Camera-type eye (tissue), 1 donor: ENCODE measurements around a stretch of chr15.

- RAMPAGE, long total RNA: no peak
Measured at GRCh38 chr15:75646691-75647620, 756 bp upstream of the SNX33 start.

DNA sequence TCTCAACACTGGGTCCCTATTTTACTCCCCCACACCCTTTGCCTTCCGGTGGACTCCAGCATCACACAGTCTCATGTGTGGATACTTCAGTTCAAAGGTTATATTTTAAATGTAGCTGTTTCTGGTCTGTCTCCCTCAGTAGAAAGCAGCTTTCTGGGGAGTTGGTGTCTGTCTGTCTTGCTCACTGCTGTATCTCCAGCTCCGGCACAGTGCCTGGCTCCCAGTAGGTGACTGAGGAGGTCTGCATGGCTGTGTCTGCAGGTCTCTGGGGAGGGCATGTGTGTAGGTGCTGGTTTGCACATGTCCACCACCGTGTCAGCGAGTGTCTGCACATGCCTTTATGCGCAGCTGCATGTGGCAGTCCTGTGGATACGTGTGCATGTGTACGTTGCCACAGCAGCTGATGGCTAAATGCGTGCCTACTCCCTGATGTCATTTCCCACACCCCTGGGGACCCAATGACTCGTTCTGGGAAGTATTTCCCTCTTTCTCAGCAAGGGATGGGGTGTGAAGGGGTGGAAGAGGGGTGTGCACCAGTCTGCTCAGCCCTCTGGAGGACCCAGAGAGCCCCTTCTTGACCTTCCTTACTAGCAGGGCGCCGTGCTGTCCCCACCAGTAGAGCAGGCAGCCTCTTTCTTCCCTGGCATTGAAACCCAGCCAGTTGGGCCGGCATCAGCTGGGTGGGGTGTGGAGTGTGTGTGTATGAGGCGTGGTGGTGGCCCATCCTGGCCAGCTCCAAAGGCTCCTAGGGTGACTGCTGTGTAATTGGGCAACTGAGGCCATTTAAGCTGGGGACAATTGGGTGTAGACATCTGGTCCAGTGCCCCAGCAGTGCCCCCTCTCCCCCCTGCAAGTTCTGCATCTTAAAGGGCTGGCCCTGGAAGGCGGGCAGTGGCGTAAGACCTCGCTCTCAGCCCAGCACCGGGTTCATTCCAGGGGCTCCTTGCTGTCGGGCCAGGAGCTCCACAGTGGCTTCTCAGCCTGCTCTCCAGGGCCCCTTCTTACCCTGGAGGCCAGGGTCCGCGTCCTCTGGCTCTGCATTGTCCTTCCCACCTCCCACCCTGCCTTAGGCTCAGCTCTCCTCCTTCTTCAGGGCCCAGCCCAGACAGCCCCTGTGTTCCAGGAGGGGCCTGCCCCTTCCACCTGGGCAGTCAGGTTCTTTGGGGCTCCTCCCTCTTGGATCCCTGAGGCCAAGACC, 19.2 kb downstream of the SNX33 start:
- RAMPAGE, long total RNA: no peak

DNA sequence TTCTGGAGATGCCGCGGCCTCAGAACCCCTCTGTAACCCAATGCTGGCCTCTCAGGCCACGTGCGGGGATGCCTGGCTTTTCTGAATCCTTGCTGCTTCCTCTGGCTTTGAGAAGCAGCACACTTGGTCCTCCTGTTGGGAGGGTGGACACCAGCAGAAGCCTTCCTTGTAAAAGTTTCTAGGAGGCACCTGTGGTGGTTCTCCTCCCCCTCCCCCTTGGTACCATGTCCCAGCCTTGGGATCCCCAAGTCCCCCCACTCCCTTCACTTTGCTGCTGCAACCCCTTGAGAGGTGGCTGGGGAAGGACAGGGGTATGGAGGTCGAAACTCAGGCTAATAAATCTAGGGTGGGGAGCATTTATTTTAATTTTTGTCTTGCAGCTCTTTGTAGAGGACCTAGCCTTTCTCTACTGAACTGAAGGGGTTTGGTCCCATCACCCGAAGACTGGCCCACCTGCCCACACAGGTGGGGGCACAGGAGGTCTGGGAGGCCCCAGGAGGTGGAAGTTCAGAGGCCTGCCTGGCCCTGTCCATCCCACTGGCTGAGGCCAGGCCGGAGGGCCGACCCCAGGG, 26.4 kb downstream of the SNX33 start:
- RAMPAGE, long total RNA: no peak

- RAMPAGE, long total RNA: no peak
Measured at GRCh38 chr15:75840520-75841125, 2.6 kb upstream of the UBE2Q2 start.

DNA sequence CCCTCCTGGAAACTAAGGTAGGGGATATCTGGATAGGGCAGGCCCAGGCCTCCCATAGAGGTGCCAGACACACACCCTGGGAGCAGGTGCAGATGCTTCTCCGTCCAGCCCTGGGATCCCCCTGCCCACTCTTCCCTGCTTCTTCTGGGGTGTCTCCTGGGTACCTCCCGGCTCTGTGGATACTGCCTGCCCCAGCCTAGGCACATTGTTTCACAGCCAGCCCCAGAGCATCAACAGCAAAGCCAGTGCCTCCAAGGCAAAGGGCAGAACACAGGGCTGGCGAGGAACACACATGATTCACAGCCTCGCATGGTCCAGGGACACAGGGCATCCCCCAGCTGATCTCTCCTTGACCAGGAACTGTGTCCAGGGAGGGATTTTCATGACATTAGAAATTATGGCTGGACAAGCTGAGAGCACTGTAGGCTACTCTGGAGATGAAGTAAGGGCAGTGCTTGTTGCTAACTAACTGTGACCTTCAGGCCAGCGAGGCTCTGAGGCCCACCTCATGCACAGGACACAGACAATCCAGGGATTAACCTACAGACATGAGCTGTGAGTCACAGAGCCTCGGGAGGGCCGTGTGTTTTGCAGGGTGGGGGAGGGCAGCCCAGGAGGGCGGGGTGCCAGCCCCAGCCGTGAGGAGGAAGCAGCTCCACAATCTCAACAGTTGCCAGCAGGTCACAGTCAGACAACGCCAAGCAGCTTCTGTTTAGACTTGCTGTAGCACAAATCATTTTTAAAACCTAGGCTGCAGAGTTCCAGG, 115.0 kb downstream of the ETFA start:
- RAMPAGE, long total RNA: no peak

DNA sequence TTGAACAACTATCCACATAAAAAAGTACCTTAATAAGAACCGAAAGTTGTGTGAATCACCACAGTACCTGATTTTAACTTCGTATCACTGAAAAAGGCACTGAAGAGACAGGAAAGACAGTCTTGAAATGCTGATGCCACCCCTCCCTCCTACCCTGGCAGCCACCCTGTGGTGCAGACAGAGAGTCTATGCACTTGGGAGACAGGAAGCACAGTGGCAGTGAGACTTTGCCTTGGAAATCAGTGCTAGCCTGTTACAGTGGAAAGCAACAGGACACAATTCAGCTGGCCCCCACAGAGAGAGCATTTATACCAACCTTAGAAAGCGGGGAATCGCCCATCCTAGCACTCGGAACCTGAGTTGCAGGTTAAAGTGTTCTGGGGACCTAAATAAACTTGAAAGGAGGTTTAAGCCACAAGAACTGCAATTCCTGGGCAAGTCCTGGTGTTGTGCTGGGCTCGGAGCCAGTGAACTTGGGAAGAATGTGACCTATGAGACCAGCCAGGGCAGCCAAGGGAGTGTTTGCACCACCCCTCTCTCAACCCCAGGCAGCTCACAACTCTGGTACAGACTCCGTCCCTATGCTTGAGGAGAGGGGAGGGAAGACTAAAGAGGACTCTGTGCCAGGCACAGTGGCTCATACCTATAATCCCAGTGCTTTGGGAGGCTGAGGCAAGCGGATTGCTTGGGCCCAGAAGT, 240.1 kb downstream of the ISL2 start:
- RAMPAGE, long total RNA: no peak

GRCh38 chr15:76766820-76767291, 138.3 kb downstream of the SCAPER start:
- RAMPAGE, long total RNA: no peak

- RAMPAGE, long total RNA: no peak
Measured at GRCh38 chr15:77045140-77045981, 25.5 kb downstream of the TSPAN3 start.

- RAMPAGE, long total RNA: no peak
Measured at GRCh38 chr15:77067796-77068367, 3.0 kb downstream of the TSPAN3 start.

DNA sequence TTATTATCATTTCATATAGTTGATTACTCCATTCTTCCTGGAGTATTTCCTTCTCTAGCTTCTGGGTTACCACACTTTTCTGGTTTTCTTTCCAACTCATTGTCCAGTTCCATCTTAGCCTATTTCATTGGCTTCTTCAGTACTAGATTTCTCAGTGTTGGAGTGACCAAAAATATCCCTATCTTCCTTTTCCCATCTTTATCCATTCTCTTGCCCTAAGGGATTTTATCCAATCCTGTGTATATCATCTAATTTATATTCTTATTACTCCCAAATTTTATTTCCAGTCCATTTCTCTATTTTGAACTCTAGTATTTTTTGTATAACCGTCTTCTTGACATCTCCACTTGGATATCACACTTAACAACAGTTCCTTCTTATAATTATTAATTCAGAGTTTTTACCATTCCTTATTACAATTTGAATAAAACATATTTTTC, 162.5 kb upstream of the TSPAN3 start:
- RAMPAGE, long total RNA: no peak

- RAMPAGE, long total RNA: no peak
Measured at GRCh38 chr15:77358349-77358835, 61.5 kb downstream of the PEAK1 start.

GRCh38 chr15:77409908-77410107, 10.1 kb downstream of the PEAK1 start:
- RAMPAGE, long total RNA: no peak

GRCh38 chr15:77412149-77412613, 7.7 kb downstream of the PEAK1 start:
- RAMPAGE, long total RNA: no peak

DNA sequence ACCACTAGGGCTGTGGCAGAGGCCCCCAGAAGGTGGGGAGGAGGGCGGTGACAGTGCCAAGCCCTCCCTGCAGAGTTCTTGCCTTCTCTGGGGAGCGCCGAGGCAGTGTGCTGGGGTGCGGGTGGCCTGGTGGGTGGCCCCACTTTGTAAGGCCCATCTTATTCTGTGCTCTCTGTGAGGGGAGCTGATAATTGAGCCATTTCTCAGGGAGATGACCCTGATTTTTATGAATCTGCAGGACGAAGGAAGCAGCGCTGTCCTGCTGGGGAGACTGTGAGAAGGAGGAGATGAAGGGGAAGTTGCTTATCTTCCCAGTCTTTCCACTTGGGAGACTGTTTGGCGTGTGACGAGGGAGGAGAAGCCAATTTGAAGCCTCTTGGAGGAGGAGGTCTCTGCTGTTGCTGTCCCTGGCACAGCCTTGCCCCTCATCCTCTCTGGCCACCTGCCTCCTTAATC, 104.2 kb downstream of the LINGO1 start:
- RAMPAGE, long total RNA: no peak

GRCh38 chr15:77546017-77546465, 86.7 kb downstream of the LINGO1 start:
- RAMPAGE, long total RNA: no peak

GRCh38 chr15:77548410-77548698, 84.4 kb downstream of the LINGO1 start:
- RAMPAGE, long total RNA: no peak

DNA sequence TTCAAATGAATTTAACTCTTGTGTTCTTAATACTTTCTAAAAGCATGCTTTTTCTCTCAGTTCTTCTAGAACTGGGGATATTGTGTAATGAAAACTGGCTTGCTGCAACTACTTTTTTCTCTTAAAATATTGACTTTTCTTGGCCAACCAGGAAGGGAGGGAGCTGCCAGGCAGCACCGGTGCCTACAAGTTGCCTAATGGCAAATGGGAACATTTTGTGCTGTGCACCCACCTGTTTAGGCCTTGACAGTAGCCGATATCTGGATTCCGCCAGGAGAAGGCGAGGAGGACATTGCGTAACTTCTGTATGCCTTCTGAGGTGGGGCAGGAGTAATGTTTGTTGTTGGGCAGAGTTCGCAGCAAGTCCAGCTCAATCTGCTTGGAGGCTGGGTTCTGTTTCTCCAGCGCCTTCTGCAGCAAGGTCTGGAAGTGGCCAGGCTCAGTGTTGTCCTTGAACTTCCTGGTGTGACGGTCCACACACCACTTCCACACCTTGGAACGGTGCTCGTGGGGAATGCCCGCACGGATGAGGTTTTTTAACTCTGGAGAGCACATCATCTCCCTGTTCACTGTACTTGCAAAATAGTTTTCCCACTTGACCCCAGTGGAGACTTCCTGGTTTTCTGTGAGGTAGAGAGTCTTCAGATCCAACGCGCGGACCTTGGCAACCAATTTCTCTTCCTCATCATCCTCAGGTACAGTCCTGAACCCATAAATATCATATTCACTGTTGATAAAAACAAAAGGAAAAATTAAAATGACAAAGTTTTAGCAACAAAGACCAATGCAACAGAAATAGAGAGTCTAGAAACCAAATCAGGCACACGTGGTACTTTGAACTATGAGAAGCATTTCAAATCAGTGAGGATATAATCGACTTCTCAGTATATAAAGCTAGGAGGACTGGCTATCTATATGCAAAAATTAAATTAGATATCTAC, 64.7 kb downstream of the TBC1D2B start:
- RAMPAGE, long total RNA: no peak

DNA sequence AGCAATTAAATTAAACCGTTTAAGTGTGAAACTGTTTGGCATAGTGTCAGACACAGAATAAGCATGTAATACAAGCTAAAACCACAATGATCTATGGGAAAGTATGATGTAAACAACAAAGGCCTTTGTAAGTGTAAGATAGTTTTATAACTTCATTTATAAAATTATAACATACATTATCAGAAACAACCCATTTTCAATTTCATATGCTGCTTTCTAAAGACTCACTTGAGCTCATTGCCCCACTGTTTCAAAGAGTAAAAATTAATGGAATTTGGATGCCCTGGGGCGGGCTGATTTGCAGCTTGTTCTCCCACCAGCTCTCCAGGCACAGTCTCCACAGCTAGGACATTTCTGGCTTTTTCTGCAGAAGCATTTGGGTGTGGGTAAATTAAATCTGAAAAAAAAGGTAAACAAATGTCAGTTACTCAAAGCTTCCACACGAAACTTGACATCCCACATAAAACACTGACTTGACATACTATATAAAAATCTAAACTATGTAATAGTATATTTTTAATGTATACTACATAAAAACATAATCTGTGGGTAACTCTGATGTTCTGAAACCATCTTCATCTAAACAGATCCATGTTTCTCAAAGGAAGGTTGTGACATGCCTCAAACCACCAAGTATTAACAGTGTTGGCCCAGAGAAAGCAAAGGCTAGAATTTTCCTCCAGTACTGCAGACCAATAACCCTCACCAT, 32.7 kb downstream of the TBC1D2B start:
- RAMPAGE, long total RNA: no peak

DNA sequence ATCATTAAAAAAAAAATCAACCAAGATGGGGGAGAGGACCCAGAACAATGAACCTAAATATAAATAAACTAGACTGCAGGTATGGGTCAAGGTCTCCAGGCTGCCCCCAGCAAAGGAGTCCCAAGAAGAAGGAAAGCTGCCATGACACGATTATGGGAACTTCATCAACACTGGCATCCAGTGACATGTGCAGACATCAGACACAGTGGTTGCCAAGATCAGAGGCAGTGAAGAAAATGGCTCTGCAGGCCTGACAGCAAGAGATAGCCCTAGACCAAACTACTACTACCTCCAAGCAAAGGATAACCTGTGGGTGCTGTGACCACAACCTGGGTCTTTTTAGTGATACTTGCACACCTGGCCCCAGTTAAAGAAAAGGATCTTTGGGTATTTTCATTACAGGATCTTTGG, 22.2 kb downstream of the TBC1D2B start:
- RAMPAGE, long total RNA: no peak

DNA sequence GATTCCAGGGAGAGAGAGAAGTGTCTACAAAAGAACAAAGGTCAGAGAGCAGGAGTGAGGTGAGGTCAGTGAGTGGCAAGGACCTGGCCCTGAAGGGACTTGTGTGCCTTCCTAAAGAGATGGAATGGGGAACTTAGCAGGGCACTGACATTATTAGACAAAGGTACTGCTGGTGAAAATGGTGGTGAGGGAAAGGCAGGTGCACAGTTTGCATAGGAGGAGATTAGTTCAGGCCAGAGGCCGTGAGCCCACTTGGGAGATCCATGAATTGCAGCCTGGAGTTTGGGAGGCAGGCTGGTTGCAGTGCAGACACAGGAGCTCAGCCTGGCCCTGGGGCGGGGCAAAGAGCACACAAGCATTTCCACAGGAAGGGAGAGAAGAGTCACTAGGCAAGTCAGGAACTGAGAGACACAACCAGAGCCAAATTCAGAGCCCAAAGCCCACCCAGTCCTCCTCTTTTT, 21.2 kb downstream of the TBC1D2B start:
- RAMPAGE, long total RNA: no peak